ENCODE measurements around a stretch of chr13.

GRCh38 chr13:45143548-45143915 lies 23.2 kb downstream of the GTF2F2 start:
- RRBS = no CpG with 5 or more reads among the region's 5 CpGs

GRCh38 chr13:45368491-45369137 lies 27.6 kb upstream of the TPT1 start:
- RRBS = no CpG with 5 or more reads among the region's 9 CpGs

GRCh38 chr13:45500514-45500983 lies 35.8 kb downstream of the COG3 start:
- RRBS = no CpG with 5 or more reads among the region's 3 CpGs

DNA sequence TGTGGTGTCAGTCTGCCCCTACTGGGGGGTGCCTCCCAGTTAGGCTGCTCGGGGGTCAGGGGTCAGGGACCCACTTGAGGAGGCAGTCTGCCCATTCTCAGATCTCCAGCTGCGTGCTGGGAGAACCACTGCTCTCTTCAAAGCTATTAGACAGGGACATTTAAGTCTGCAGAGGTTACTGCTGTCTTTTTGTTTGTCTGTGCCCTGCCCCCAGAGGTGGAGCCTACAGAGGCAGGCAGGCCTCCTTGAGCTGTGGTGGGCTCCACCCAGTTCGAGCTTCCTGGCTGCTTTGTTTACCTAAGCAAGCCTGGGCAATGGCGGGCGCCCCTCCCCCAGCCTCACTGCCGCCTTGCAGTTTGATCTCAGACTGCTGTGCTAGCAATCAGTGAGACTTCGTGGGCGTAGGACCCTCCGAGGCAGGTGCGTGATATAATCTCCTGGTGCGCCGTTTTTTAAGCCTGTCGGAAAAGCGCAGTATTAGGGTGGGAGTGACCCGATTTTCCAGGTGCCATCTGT lies 32.6 kb upstream of the CBY2 start:
- RRBS = no CpG with 5 or more reads among the region's 15 CpGs

DNA sequence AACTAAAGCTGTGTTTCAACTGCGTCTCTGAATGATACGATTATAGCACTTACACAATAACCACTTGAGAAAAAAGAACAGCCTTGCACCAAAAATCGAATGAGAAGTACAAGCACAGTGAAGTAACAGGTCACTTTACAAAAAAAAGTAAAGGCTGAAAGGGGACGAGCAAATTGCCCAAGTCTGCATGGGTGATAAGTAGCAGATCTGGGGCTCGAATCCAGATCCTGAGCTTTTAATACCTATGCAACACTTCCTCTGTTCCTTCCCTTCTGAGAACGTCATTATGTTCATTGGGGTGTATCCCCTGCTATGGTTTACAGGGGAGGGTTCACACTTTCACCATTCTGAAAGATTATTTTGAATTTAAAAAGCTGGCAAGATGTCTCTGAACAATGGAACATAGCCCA lies 3.3 kb downstream of the CPB2 start:
- RRBS = no CpG with 5 or more reads among the region's 6 CpGs

DNA sequence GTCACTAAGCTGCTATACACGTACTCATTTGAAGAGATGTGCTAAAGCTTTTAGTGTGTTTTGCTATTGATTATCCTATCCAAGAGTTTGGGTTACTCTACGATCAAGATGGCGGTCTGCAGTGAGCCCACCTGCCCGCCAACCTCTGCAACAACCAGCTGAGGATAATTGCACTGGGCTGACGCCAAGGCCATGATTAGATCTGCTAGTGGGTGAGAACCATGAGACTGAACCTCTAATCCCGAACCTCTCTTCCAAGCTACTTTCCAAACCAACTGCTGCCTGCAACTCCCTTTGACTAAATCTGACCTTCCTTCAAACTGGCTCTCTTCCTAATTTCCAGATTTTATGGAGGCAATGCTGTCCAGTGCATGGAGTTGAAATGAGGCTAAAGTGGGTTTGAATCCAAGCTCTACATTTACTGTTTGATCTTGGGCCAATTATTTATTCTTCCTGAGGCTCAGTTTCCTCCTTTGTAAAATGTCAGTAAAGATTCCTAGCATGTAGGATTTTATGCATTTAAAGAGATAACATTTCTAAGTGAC lies 1.7 kb downstream of the CPB2 start:
- RRBS = no CpG with 5 or more reads among the region's 6 CpGs

- RRBS = no CpG with 5 or more reads among the region's 2 CpGs
Measured at GRCh38 chr13:46121041-46121486, 16.2 kb upstream of the CPB2 start.

GRCh38 chr13:46121487-46122236 lies 16.8 kb upstream of the CPB2 start:
- RRBS = no CpG with 5 or more reads among the region's 8 CpGs

GRCh38 chr13:46137456-46137992 lies 32.7 kb upstream of the CPB2 start:
- RRBS = no CpG with 5 or more reads among the region's 3 CpGs

DNA sequence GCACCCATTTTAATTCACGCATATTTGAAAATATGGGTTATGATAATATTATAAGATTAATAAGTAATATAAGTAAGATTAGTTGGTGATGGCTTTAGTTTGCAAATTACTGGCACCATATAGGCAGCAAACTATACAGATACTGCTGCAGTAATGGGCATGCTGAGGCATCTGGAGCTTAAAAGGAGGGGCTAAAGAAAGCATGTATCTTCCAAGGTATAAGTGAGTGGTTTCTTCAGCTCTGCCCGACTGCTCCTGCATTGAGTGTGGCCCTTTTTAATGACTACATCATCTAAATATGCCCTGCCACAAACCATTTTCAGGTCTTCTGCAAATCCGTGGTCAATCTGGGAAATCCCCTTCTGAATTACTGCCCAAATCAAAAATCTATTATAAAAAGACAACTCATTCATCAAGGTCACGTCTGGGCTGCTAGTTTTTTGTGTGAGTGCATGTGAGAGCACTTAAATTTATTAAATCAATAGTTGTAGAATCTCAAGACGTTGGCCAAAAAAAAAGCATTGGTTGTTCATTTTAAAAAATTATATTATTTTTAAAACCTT lies 16.5 kb downstream of the LCP1 start:
- RRBS = no CpG with 5 or more reads among the region's 5 CpGs

- RRBS = no CpG with 5 or more reads among the region's 6 CpGs
Measured at GRCh38 chr13:46172492-46173042, 9.4 kb downstream of the LCP1 start.

DNA sequence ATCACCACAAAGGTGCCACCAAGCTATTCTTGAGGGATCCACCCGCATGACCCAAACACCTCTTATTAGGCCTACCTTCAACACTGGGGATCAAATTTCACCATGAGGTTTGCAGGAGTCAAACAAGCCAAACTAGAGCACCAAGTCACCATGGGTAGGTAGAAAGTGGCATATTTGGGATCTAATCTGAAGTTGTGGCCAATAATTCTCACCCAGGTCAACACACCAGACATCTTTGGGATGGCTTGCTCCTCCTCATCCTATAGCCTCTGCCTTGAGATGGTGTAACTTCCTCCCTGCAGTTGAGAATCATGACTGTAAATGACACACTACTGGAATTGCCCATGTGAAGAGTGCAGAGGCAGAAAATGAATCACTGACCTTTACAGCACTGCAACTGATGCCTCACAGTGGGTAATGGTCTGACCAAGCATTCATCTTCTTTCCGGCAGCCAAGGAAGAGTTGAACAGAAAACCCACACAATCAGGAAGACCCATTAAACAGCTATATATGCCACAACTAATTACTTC lies 46.2 kb downstream of the RUBCNL start:
- RRBS = no CpG with 5 or more reads among the region's 2 CpGs

DNA sequence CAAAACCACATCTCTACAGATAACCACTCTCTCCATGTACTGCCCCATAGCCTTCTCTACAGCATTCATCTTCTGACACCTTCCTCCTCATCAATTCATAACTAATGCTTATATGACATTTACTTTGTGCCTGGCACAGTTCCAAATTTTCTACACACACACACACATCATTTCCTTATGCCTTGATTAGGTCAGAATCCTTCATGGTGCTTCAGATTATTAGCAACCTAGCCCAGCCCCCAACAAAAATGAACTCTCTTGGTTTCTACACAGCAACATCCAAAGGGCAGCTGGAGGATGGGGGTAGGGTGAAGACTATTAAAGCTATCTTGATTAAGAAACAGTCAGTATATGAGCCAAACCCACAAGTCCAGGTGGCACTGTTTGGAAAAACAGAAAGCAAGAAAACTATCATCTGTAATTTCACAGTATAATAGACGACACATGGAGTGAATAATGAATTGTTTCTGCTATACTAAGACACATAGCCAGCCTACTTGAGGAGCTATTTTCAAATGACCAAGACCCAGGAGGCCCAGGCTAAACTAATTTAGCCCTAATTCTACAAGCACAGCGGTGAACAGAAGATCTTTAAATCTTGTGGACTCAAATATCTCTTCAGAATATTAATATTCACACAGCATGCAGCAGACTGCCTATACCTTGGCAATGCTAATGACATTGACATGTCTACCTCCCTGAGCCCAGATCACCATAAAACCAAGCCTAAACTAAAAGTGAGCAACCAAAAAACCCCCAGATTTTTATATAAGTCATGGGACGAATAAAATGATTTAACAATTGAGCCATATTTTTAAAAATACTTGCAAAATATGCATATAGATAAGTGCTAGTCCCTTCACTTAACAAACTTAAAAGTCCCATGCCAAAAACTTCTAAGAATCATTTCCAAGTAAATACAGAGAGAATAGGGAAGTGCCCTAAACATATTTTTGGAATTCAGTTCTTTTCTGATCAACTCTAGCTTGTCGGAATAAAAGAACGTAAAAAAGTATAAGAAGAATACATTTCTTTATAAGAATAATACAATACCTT lies 3.4 kb downstream of the RUBCNL start:
- RRBS = no CpG with 5 or more reads among the region's 5 CpGs

- RRBS = 98% methylated on average over 4 of the region's 48 CpGs
Measured at GRCh38 chr13:46437429-46438431, 50.7 kb upstream of the RUBCNL start.

GRCh38 chr13:46615828-46616750 lies 63.1 kb downstream of the LRCH1 start:
- RRBS = no CpG with 5 or more reads among the region's 13 CpGs

- RRBS = no CpG with 5 or more reads among the region's 8 CpGs
Measured at GRCh38 chr13:46617225-46617868, 64.4 kb downstream of the LRCH1 start.

DNA sequence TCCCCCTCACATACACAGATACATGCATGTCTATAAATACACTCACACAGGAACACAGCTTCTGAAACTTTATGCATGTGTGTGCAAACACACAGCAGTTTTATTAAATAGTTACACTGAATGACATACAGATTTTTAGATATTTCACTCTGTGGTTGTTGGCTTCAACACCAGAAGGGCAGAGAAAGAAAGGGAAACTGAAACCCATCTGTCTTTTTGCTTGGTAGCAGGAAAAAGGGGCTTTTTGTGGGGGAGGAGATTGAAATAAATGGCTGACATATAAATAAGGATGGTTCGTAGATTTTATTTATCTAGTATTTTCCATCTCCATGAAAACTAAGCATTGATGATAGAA lies 114.9 kb downstream of the LRCH1 start:
- RRBS = no CpG with 5 or more reads among the region's 1 CpG

- RRBS = no CpG with 5 or more reads among the region's 14 CpGs
Measured at GRCh38 chr13:46679281-46680524, 117.3 kb downstream of the ESD start.

GRCh38 chr13:46680525-46680942 lies 116.4 kb downstream of the ESD start:
- RRBS = no CpG with 5 or more reads among the region's 2 CpGs

Data from NB4 (cell line).